ENCODE measurements around the genes CST9 and SYNDIG1.

GRCh38 chr20:23407676-23408357, 13.5 kb downstream of the NAPB start:
- PRO-cap, 2 experiments = peak in 2 of 2 experiments; most common plus-strand start chr20:23408299 (in 2); most common minus-strand start chr20:23408143 (in 1)

GRCh38 chr20:23602164-23602554, 3.6 kb downstream of the CST9 start:
- PRO-cap, 2 experiments = no peak in any of the 2 experiments

GRCh38 chr20:23605748-23606258, at the start of gene CST9:
TSS of gene CST9 (minus strand) at chr20:23605917.
- PRO-cap, 2 experiments = no peak in any of the 2 experiments

GRCh38 chr20:23693092-23693724, 4.4 kb upstream of the CST4 start:
- PRO-cap, 2 experiments = no peak in any of the 2 experiments

DNA sequence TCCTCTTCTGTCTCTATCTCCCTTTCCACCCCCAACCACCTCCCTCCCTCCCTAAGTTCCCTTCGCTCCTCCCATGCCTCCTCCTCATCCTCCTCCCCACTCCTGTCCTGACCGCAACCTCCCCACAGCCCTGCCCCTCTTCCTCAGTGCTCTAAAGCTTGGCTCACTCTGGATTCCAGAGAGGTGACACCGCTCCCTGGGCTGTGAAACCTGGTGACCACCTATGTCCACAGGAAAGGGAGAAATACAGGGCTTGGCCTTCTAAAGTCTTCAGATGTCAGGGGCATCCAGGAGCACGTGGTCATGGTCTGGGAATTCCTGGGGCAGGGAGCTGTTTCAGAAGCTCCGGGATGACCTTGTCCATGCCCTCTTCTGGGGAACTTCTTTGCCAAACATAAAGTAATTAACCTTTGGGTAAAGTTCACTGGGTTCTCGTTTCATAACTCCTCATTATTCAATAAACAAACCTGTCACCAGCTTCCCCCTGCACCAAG, 347 bp upstream of the CST5 start:
- PRO-cap, 2 experiments = no peak in any of the 2 experiments

- PRO-cap, 2 experiments = no peak in any of the 2 experiments
Measured at GRCh38 chr20:24464971-24465552, 4.4 kb upstream of the SYNDIG1 start.

DNA sequence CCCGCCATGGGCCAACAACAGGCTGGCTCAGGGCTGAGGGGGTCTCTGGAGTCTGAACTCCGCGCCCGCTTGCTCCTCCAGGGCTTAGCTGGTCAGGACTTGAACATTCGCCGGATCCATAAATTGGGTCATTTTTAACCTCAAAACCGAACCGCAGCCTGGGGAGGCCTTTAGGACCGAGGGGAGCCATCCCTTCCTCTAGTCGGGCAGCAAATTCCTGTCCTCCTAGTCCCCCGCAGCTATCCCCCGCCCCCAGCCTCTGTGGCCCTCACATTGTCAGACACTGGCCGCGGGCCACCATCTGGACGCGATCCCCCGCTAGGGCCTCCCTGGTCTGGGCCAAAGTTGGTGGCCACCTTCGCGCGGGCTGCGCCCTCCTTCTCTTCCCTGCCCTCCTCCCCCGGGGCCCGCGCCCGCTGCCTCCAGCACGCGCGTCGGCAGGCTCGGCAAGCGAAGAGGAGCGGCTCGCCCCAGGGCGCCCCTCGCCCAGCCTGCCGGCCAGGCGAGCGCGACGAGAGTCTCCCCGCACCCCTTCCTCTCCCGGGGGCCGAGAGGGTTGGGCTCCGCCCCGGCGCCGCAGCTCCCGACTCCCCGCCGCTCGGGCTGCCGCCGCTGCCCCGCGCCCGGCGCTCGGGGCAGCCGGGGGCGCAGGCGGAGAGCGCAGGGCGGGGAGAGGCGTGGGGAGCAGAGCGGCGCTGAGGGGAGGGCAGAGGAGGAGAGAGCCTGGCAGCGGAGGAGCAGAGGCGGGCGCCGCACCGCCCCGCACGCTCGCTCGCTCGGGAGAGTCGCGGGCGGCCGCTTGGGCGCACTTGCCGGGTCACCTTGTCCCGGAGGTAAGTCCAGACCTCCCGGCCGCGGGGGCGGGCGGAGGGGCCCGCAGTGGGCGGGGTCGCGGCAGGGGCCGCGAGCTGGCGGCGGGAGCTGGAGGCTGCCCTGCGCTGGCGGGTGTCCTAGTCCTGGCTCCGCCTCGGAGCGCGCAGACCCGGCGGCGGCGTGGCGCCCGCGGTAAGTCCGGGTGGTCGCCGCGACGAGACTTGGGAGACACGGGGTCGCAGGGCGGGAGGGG, at the start of gene SYNDIG1:
Gene SYNDIG1 (plus strand): TSS at position 709 of the 1,066 bp plus-strand sequence.
- PRO-cap, 2 experiments = no peak in any of the 2 experiments

DNA sequence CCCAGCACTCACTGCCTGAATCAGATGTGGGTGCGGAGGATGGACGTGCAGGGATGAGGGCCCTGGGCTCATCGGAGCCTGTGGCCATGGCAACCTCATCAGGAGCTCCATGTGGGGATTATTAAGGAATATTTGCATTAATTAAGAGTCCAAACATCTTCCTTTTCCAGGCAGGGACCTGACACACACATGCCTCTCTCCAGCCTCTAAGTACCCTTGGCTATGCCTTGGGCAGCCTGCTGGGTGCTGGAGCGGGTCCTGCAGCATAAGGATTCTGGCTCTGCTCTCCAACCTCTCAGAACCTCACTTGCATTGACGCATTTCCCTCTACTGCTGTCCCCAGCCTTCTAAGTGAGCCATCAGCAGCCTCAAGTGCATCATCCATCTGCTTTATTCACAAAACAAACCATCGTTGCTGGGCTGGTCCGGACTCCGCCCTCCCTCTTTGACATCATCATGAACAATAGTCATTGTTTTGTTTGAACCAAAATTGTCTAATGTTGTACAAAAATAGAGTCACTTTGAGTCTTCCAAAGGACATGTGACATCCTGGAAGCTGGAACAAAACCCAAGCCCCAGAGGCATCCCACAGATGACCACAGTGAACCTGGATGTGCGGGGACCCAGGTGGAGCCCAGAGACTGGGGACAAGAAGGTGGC, 229.9 kb downstream of the SYNDIG1 start:
- PRO-cap, 2 experiments = no peak in any of the 2 experiments

DNA sequence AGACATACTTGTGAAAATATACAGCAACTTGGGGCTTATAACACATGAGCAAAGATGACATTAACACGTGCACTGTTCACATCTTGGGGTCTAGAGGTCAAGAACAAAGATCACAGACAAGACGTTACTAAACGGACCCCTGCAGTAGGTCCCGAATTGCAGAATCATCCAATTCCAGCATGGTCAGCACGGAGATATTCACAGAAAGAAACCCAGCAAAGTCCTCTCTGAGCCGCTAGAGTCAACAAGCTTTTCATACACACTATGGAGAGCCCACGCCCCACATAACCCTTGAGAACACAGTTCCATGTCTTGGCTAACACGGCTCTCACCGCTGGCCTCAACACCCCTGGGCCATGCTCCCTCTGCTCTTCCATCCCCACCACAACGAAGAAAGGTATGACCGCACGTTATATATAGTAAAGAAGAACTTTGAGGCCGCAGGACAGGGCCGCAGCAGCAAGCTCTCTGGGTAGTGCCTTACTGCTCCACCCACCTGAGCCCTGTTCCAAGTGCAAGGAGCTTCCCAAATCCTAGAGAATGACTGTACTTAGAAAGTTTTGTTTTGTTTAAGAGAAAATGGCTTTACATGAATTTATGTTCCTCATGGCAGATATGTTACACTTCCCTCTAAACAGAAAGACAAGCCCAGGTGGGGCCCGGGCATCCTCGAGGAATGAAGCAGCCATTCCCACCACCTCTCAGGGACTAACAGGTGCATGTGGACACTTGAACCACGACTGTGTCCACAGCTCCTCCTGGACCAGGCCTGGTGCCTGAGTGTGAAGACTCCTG, 14.1 kb downstream of the CST7 start:
- PRO-cap, 2 experiments = no peak in any of the 2 experiments

DNA sequence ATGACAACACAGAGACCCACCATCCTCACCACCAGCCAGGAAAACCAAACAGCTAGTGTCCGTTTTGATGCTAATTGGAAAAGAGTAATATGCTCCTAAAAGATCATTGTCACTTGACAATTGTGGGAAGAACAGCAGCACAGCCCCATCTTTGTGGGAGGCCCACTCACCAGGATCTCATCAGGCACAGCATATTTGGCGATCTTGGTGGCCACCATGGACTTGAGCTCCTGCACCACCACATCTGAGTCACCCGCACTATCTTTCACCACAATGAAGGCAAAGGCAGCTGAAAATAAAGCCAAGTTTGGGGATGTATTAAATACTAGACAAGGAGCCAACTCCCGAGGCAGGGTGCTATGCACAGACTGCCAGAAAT, 16.5 kb upstream of the APMAP start:
- PRO-cap, 2 experiments = no peak in any of the 2 experiments

GRCh38 chr20:25030578-25030937, 27.4 kb downstream of the ACSS1 start:
- PRO-cap, 2 experiments = no peak in any of the 2 experiments

DNA sequence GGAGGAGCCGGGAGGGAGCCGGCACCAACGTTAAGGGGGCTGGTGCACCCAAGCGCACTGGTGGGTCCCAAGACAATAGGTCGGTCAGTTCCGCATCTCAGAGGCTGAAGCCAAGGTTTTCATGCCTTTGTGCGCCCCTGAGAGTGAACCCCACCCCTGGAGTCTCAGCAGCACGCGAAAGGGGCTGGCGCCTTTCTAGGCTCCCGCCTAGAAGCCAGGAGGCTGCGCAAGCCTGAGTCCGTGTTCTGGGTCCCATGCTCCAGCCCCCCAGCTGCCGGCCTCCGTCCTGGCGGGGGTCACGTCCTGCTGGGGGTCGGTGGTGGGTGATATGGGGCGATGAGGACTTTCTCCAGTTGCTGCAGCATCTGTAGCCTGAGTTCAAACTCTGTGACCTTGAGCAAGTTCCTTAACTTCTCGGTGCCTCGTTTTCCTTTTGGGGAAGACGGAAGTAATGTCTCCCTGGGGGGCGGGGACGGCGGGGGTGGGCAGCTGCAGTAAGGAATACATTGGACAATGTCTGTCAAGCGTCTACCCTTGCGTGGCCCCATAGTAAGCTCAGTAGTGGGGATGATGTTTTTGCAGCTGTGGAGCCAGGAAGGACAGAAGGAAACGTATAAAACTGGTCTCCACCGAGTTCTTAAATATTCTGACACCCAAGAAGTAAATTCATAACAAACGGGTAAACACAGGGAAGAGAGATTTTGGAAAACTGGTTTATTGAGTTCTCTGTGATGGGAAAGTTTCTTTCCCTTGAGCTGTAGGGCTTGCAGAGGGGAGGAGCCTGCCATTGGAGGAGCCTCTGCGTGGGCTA, 812 bp upstream of the ACSS1 start:
- PRO-cap, 2 experiments = peak in 2 of 2 experiments; most common plus-strand start position 206 of the sequence (in 1); most common minus-strand start position 145 of the sequence (in 2)

GRCh38 chr20:25178680-25179200, 16.8 kb upstream of the ENTPD6 start:
- PRO-cap, 2 experiments = no peak in any of the 2 experiments

GRCh38 chr20:25296736-25297859, 49.2 kb downstream of the PYGB start:
- PRO-cap, 2 experiments = no peak in any of the 2 experiments

GRCh38 chr20:25862951-25863741, 166.5 kb upstream of the ZNF337 start:
- PRO-cap, 2 experiments = no peak in any of the 2 experiments

DNA sequence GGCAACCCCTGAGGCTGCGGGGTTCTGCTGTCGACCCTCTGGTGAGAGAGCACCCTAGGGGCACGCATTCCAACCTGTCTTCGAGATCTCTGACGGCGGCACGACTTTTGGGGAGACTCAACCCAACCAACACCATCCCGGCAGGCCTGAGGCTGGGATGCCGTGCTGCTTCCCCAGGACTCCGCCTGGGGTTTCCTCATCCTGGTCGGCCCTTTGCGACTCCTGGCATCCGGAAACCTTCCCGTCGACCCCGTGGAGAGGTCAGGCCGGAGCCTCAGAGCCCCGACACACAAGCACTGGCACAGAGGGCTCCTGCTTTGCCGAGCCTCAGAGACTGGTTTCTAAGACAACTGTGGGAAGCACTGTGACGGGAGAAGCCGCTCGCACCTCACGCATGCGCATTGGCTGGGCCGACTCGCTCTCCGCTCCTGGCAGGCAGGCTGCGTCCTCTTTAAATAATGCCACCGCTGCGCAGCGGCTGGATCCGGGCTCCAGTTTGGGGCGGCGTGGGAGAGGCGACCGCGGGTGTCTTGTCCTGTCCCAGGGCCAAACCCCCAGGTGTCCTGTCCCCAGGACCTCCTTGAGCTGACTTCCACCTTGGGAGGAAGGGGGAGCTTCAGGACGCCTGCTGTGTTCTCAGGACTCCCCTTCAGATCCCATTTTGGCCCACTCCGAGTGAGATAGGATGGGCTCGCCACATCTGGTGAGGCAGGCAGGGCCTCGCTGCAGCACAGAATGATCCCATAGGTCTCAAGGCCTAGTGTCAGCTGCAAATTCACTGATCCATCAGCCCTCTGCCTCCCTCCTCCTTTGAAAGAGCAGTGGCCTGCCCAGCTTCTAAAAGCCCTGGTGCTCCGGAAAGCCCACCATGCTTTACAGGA, 169.1 kb upstream of the ZNF337 start:
- PRO-cap, 2 experiments = no peak in any of the 2 experiments

GRCh38 chr20:29079777-29080676, 2177.4 kb upstream of the DEFB115 start:
- PRO-cap, 2 experiments = peak in 1 of 2 experiments; most common plus-strand start chr20:29080269 (in 1); most common minus-strand start chr20:29080211 (in 1)

- PRO-cap, 2 experiments = peak in 1 of 2 experiments; most common plus-strand start chr20:30284242 (in 1); most common minus-strand start chr20:30284121 (in 1)
Measured at GRCh38 chr20:30284021-30284485, 973.4 kb upstream of the DEFB115 start.

- PRO-cap, 2 experiments = no peak in any of the 2 experiments
Measured at GRCh38 chr20:30376488-30376709, 881.1 kb upstream of the DEFB115 start.

GRCh38 chr20:30825739-30826022, 431.8 kb upstream of the DEFB115 start:
- PRO-cap, 2 experiments = no peak in any of the 2 experiments

All from cytotoxic T cell (primary cell).